Right cardiac atrium (tissue), 1 donor: ENCODE measurements around a stretch of chr3.

- PRO-cap: no peak
Observed at GRCh38 chr3:123333408-123333668, 115.6 kb downstream of the ADCY5 start.

- PRO-cap: no peak
Observed at GRCh38 chr3:123418871-123419901, 29.7 kb downstream of the ADCY5 start.

- PRO-cap: no peak
Observed at GRCh38 chr3:123424400-123425017, 24.4 kb downstream of the ADCY5 start.

GRCh38 chr3:123667640-123668104 is 82.8 kb upstream of the HACD2 start:
- PRO-cap: no peak

DNA sequence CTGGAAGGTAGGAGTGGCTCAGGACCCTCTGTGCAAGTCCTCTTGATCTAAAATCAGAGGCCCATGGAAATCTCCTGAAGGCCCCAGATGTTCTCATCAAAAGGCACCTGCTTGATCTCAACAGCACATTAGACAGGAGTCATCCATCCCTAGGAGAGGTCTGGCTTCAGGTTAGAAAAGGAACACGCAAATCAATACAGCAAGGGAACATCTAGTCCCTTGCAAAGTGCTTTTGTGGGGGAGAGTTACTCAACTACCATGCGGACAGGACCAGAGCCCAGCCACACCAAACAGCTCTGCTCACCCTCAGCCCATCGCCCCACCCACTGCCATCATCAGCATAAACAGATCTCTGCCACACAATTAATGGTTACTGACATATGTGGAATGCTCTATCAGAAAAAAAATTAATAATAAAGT is 85.6 kb downstream of the MYLK start:
- PRO-cap: no peak

DNA sequence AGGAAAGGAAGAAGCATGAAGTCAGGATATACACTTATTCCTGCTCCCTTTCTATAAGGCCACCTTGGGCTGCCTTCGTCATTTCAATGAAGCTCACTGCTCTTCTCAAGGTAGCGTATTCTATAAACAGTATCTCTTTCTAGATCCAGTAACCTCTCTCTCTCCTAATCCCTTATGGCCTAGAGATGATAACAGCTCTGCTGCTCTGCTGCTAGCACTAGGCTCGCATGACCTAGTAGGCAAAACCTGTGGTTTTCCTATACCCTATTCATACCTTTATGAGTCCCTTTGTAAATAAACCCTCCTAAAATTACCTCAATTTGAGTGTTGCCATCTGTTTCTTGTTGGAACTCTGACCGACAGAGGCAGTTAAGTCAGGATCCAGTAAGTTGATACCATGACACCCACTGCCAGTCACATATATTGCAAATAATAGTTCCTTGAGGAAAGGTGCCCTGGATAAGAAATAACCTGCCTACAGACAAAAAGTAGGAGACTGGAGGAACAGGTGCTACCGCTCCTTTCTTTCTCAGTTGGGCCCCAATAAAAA is 7.3 kb downstream of the CCDC14 start:
- PRO-cap: no peak

DNA sequence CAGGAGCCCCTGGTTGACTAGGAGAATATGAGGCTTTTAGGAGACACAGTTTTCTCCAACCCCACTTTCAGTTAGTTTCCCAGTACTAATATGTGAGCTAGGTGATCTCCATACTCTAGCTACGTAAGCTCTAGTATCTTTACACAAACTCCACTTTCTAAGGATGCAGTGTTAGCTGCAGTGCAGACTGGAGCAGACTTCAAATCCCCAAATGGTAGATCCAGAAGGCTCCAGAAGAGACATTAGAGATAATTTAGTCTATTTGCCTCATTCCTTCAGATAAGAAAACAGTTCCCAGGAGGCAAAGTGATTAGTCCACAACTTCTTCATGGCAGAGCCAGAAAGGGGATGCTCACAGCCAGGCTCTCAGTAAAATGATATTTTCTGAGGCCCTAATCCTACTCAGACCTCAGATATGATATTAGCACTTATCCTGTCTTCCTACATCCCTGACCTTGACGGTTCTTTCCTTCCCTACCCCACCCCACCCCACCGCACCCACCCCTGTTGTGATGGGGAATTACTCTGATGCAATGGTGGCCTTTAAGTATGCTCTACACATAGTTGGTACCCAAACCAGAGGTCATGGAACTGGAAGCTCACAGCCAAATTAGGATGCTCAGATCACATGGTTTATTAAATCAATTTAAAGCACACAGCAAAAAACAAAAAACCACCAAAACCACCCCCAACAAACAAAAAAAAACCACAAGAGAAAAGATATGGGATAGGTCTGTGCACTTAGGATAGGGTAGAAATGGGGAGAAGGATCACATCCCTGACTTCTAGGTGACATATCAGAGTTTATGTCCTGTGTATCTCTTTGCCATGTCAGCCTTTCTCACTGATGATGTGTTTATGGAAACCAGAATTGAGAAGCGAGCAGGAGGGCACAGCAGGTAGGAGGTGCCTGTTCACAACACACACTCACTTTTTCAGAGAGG is 33.9 kb downstream of the KALRN start:
- PRO-cap: no peak

GRCh38 chr3:124092721-124093288 is 59.6 kb downstream of the KALRN start:
- PRO-cap: no peak

GRCh38 chr3:124282921-124283214 is 249.7 kb downstream of the KALRN start:
- PRO-cap: no peak

GRCh38 chr3:124660035-124660445 is 70.2 kb upstream of the UMPS start:
- PRO-cap: no peak

GRCh38 chr3:124674246-124674807 is 55.9 kb upstream of the UMPS start:
- PRO-cap: no peak

DNA sequence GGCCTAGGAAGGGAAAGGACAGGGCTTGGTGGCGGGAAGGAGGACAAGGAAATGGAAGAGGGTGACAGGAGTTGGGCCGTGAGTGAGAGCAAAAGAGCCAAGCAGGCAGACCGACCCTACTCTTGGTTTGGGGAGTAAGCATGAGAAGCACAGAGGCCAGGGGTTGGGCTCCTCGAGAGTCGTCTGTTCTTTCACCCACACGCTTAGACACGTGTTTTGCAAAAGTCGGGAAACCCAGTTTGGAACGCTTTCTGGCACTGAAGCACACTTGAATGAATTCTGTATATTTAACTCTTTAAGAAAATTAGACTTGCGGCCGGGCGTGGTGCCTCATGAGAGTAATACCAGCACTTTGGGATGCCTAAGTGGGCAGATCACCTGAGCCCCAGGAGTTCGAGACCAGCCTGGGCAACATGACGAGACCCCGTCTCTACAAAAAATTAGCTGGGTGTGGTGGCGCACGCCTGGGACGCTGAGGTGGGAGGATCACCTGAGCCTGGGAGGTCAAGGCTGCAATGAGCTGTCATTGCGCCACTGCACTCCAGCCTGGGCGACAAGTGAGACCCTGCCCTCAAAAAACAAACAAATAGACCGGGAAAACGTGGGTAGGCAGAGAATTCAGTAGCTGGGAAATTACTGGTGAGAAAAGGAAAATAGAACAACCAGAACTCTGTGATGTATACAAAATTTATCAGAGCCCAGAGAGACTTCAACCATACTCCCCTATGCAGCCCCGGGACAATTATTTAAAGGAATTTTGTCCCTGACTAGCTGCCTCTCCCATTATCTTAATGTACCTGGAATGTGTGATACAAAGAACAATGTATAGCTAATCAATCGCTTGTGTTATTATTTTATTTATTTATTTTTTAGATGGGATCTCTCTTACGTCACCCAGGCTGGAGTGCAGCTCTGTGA is 640 bp downstream of the UMPS start:
- PRO-cap: no peak

DNA sequence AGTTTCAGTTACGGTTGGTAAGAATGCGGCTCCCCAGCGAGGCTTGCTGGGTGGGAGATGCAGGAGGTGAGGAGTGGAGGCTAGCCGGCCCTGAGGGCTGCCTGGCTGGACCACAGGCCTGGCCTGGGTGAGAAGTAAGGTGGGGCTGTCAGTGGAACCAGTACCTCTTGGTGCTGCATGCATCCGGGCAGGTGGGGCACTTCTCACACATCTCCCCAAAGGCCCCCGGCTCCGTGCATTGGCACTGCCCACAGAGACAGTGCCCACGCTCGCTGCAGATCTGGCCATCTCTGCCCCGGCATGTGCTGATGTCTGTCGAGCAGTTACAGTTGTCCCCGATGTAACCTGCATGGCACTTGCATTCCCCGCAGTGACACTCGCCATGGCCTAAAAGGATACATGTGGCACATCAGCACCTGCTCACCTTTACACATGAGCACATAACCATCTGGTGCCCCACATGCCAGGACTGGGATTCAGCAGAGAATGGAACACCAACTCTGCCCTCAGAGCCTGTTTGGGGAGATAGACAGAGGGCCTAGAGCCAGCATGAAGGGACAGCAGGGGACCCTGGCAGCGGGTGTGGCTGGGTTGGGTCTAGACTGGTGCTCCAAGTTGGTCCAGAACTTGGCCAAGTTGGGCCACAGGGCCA is 43.4 kb downstream of the UMPS start:
- PRO-cap: no peak

- PRO-cap: no peak
Observed at GRCh38 chr3:124833839-124834416, 53.2 kb downstream of the ITGB5 start.

- PRO-cap: no peak
Observed at GRCh38 chr3:124835746-124836573, 51.2 kb downstream of the ITGB5 start.

DNA sequence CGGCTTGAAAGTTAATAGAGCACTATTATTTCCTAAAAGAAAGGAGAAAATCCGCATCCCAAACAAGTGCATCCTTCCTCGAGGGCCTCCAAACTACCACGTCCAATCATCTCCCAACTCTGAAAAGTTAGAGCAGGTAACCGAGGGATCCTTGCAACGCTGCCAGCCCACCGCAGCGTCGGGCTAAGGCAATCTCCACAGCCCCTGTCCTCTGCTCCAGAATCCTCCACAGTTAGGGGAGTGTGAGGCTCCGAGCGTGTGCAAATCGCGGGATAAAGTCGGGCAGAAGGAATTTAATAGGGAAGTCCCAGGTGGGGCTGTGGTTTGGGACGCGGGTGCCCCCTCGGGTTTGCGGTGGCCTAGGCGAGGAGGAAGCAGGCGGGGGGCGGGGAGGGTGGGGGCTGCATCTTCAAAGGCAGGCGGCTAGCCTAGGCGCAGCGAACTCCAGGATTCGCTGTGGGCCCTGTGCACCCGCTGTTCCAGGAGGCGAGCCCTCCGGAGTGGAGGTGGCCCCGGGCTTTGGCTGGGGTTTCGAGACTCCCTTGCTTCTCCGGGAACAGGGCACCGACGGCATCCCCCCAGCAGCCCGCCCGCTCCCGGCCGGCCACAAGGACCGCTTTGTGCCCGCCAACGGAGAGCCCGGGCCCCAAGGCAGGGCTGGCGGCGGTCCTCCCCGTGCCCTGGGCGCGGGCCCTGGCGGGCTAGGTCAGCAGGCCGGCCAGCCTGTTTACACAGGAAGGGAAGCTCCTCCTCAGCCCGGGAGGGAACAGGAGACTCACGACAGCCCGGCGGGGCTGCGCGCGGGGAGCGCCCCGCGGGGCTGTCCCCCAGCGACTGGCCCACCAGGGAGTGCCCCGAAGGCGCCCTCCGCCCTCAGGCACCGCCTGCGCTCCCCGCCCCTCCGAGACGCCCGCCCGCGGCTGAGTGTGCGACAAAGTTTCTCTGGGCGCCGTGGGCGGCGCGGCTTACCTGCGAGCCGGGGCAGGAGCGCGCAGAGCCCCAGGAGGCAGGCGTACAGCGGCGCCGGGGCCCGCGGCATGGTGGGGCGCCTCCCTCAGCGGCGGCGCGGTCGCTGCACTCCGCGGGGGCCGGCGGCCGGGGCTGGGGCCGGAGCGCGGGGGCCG is 841 bp downstream of the ITGB5 start:
- PRO-cap: bidirectional peak, plus-strand start at position 440 of the sequence, minus-strand start at position 244 of the sequence; bidirectional peak, plus-strand start at position 754 of the sequence, minus-strand start at position 703 of the sequence; bidirectional peak, plus-strand start at position 904 of the sequence, minus-strand start at position 851 of the sequence

- PRO-cap: no peak
Observed at GRCh38 chr3:125110817-125111530, 55.2 kb upstream of the HEG1 start.

- PRO-cap: no peak
Observed at GRCh38 chr3:125123530-125123842, 67.7 kb upstream of the HEG1 start.

GRCh38 chr3:125362057-125362926 is 12.8 kb downstream of the ZNF148 start:
- PRO-cap: no peak

- PRO-cap: no peak
Observed at GRCh38 chr3:125551874-125552593, 32.0 kb upstream of the SNX4 start.